GM12878 (cell line): ENCODE measurements around a stretch of chr5.

DNA sequence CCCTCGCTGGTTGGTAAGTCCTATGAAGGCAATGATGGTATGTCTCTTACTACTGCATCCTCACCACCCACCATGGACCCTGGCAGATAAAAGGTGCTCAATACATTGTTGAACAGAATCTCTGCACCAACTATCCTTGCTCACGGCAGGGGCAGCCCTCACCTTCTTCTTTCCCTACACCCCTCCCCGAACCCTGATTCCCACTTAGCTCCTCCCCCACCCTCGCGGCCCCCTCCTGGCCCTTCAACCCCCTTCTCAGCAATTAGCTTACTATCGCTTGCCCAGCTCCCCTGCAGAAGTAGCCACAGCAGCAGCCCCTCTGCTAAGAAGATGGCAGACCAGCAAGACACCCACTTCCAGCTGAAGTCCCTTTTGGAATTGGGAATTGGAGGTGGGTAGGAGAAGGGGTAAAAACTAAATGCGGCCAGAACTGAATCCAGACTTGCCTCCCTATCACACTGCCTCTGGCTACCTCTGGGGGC, 2.9 kb downstream of the PCDH1 start:
- RAMPAGE, long total RNA = no peak
- RRBS, 2 experiments = no CpG with 5 or more reads among the region's 7 CpGs
CAGE:
- cytosol, long polyA minus RNA = no peak
- cytosol, long polyA plus RNA = no peak
- long polyA plus RNA = no peak
- nucleolus, long total RNA = no peak
- nucleus, long polyA plus RNA = no peak
- nucleus, long total RNA = no peak

- RAMPAGE, long total RNA = no peak
- RRBS, 2 experiments = 2 to 3% methylated on average over 9 of the region's 77 CpGs
CAGE:
- cytosol, long polyA minus RNA = no peak
- cytosol, long polyA plus RNA = no peak
- long polyA plus RNA = no peak
- nucleolus, long total RNA = no peak
- nucleus, long polyA plus RNA = no peak
- nucleus, long total RNA = no peak
Measured at GRCh38 chr5:141875778-141876785, 2.1 kb downstream of the PCDH1 start.

DNA sequence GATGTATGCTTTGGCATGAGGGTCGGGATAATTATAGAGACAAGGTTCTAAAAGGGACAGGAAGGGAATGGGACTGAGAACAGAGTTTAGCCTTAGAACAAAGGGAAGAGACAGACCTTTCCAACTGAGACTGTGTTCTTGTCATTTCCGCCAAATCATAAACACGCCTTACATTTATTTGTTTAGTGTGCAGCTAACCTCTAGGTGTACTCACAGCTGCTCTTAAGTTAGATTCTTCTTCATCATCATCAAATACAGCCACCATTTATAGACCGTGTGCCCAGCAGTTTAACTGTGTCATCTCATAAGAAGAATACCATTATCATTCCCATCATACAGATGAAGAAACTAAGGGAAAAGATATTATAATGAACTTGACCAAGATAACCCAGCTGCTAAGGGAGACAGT, 5.9 kb upstream of the DELE1 start:
- RAMPAGE, long total RNA = no peak
- RRBS, 2 experiments = no CpG with 5 or more reads among the region's 4 CpGs
CAGE:
- cytosol, long polyA minus RNA = no peak
- cytosol, long polyA plus RNA = no peak
- long polyA plus RNA = no peak
- nucleolus, long total RNA = no peak
- nucleus, long polyA plus RNA = no peak
- nucleus, long total RNA = no peak

DNA sequence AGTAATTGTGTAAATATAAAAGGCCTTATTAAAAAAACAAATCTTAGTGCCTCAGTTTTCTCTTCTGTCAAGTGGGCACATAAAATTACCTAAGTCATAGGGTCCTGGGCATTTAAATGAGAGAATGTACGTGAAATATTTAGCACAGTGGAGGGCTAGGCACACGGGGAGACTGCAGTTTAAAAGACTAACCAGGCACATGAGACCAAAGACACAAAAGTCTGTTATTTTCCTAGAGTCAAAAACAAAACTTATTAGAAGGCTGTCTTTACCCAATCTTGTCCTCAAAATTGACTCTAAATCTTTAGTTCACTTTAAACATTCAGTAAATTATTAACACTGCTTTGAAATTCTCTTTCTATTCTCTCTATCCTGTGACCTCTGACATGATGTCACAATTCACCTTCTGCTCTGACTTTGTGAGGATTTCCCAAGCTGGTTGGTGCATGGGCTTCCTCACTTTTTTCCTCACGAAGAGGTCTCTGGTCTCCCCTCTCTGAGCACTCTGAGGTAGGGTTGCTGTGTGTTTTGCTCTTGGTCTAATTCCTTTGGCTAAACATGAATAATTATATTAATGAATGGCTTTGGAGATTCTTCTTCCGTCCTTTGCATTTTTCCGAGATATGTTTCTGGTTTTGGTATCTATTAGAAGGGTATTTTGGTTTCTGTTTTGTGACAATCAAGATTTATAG, 2.4 kb upstream of the RNF14 start:
- RAMPAGE, long total RNA = no peak
- RRBS, 2 experiments = no CpG with 5 or more reads among the region's 5 CpGs
CAGE:
- cytosol, long polyA minus RNA = no peak
- cytosol, long polyA plus RNA = no peak
- long polyA plus RNA = no peak
- nucleolus, long total RNA = no peak
- nucleus, long polyA plus RNA = no peak
- nucleus, long total RNA = no peak

- RAMPAGE, long total RNA = no peak
- RRBS, 2 experiments = no CpG with 5 or more reads among the region's 7 CpGs
CAGE:
- cytosol, long polyA minus RNA = no peak
- cytosol, long polyA plus RNA = no peak
- long polyA plus RNA = no peak
- nucleolus, long total RNA = no peak
- nucleus, long polyA plus RNA = no peak
- nucleus, long total RNA = no peak
Measured at GRCh38 chr5:142015714-142016691, 3.2 kb upstream of the GNPDA1 start.

GRCh38 chr5:142088073-142088684, 20.4 kb upstream of the NDFIP1 start:
- RAMPAGE, long total RNA = no peak
- RRBS, 2 experiments = no CpG with 5 or more reads among the region's 11 CpGs
CAGE:
- cytosol, long polyA minus RNA = no peak
- cytosol, long polyA plus RNA = no peak
- long polyA plus RNA = no peak
- nucleolus, long total RNA = no peak
- nucleus, long polyA plus RNA = no peak
- nucleus, long total RNA = no peak

- RAMPAGE, long total RNA = no peak
- RRBS, 2 experiments = no CpG with 5 or more reads among the region's 4 CpGs
CAGE:
- cytosol, long polyA minus RNA = no peak
- cytosol, long polyA plus RNA = no peak
- long polyA plus RNA = no peak
- nucleolus, long total RNA = no peak
- nucleus, long polyA plus RNA = no peak
- nucleus, long total RNA = no peak
Measured at GRCh38 chr5:142132557-142133324, 24.2 kb downstream of the NDFIP1 start.

GRCh38 chr5:142376472-142376833, 51.6 kb upstream of the SPRY4 start:
- RAMPAGE, long total RNA = no peak
- RRBS, 2 experiments = no CpG with 5 or more reads among the region's 11 CpGs
CAGE:
- cytosol, long polyA minus RNA = no peak
- cytosol, long polyA plus RNA = no peak
- long polyA plus RNA = no peak
- nucleolus, long total RNA = no peak
- nucleus, long polyA plus RNA = no peak
- nucleus, long total RNA = no peak

DNA sequence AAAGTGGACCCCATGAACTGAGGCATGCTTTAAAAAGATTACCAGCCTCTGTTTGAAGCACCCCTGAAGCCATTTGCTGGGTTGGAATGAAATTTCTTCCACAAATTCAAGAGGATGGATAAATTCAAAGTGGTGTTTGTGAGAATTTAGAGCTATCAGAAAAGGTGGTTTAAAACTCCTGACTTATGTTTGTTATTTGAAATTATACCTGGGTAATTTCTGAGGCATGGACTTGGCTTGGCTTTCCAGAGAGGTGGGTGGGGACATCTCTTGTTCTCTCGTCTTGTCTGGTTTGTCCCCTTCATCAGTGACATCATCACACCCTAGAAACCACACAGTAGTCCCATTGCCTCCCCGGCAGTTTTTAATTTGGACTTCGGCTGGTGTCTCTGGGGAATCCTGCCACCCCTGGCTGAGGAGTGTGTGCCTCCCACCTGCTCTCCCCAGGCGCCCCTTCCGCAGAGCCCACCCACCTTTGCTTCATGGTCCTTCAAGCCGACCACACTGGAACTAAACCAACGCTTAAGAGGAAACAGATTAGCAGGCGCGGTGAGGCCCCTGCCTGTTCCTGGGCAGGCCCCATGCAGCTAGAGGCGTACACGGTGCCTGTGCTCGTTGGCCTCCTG, 107.4 kb upstream of the SPRY4 start:
- RAMPAGE, long total RNA = no peak
- RRBS, 2 experiments = no CpG with 5 or more reads among the region's 12 CpGs
CAGE:
- cytosol, long polyA minus RNA = no peak
- cytosol, long polyA plus RNA = no peak
- long polyA plus RNA = no peak
- nucleolus, long total RNA = no peak
- nucleus, long polyA plus RNA = no peak
- nucleus, long total RNA = no peak

DNA sequence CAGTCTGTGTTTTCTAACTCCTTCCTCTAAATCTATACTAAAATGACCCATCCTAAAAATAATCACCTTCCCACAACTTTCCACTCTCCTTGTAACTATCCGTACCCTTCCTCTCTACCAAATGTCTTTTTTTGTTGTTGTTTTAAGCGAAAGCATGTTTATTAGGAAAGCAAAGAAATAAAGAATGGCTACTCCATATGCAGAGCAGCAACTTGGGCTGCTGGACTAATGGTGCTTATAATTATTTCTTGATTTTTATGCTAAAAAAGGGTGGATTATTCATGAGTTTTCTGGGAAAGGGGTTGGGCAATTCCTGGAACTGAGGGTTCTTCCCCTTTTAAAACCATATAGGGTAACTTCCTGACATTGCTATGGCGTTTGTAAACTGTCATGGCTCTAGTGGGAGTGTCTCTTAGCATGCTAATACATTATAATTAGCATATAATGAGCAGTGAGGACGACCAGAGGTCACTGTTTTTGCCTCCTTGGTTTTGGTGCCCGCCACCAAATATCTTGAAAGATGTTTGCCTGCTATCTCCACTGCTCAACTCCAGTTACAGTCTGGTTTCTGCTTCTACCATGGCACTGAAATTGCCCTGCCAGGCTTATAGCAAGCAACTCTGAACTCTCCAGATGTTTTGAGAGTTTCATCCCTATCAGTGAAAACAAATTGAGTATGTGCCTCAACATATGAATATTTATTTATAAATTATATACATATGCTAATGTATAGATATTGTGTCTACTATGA, 121.9 kb upstream of the SPRY4 start:
- RAMPAGE, long total RNA = no peak
- RRBS, 2 experiments = no CpG with 5 or more reads among the region's 5 CpGs
CAGE:
- cytosol, long polyA minus RNA = no peak
- cytosol, long polyA plus RNA = no peak
- long polyA plus RNA = no peak
- nucleolus, long total RNA = no peak
- nucleus, long polyA plus RNA = no peak
- nucleus, long total RNA = no peak

DNA sequence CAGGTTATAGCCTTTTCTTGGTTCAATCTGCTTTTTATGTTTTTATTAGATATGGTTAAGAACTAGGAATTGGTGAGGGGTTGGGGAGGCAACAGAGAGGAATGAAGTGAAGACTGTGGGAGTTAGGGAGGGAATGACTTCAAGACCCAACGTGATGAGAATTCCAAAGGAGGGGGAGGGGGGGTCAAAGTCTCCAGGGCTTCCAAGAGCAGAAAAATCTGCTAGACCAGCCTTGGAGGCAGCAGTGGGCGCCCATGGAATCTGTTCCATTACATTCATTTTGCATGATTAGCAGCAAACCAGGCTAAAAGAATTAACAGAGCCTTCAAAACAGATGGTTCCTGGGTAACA, 95.2 kb downstream of the FGF1 start:
- RAMPAGE, long total RNA = no peak
- RRBS, 2 experiments = no CpG with 5 or more reads among the region's 2 CpGs
CAGE:
- cytosol, long polyA minus RNA = no peak
- cytosol, long polyA plus RNA = no peak
- long polyA plus RNA = no peak
- nucleolus, long total RNA = no peak
- nucleus, long polyA plus RNA = no peak
- nucleus, long total RNA = no peak

DNA sequence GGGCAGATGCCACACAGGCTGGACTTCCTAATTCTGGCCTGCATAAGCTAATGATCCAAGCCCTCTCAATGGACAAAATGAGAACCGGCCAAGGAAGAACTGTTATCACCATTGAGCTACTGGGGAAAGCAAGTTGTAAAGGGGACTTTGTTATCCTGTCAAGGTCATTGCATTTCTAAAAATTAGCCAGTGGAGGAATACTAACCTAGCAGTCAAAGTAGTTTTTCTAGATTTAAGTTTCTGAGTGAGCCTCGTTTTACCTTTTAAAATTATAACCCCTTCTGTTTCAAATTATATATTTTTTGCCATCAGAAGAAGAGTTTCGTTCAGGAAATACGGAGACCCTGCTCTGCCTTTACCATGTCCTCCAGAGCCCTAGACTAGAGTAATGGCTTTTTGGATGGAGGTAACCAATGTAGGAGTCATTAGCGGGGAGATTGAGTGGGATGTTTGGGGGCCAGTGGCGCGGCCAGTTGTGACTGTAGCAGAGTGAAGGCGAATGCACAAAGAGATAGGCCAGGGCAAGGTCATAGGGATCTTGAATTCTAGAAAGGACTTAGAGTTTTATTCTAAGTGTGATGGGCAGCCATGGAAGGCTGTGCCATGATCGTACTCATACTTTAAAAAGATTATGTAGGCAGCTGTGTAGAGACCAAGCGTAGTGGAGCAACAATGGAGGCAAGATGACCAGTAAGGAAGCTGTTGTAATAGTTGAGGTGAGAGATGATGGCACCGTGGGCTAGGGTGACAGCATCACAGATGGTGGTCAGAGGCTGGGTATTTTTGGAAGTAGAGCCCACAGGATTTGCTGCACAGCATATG, 7.3 kb downstream of the ARHGAP26 start:
- RAMPAGE, long total RNA = no peak
- RRBS, 2 experiments = no CpG with 5 or more reads among the region's 11 CpGs
CAGE:
- cytosol, long polyA minus RNA = no peak
- cytosol, long polyA plus RNA = no peak
- long polyA plus RNA = no peak
- nucleolus, long total RNA = no peak
- nucleus, long polyA plus RNA = no peak
- nucleus, long total RNA = no peak

- RAMPAGE, long total RNA = no peak
- RRBS, 2 experiments = no CpG with 5 or more reads among the region's 21 CpGs
CAGE:
- cytosol, long polyA minus RNA = no peak
- cytosol, long polyA plus RNA = no peak
- long polyA plus RNA = no peak
- nucleolus, long total RNA = no peak
- nucleus, long polyA plus RNA = no peak
- nucleus, long total RNA = no peak
Measured at GRCh38 chr5:143229515-143230848, 173.5 kb downstream of the NR3C1 start.

DNA sequence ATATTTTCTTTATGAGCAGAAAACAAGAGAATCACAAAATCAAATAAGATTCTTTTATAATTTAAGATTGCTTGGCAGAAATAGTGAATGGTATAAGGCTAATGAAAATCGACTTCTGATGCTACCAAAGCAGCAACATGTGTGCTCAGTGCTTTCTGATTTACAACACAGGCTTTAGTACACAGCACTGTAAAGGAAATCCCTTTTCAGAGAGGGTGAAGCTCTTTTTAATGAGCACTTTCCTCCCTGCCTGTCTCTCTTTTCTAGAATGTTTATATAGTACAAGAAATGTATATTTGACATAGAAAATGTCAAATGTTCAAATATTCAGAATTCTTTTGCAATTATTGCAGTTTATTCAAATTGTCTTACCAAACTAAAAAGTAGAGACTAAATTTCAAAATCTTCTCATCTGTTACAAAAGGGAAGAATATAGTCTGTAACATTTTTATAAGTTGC, 56.6 kb downstream of the NR3C1 start:
- RAMPAGE, long total RNA = no peak
- RRBS, 2 experiments = no CpG with 5 or more reads among the region's 1 CpG
CAGE:
- cytosol, long polyA minus RNA = no peak
- cytosol, long polyA plus RNA = no peak
- long polyA plus RNA = no peak
- nucleolus, long total RNA = no peak
- nucleus, long polyA plus RNA = no peak
- nucleus, long total RNA = no peak

DNA sequence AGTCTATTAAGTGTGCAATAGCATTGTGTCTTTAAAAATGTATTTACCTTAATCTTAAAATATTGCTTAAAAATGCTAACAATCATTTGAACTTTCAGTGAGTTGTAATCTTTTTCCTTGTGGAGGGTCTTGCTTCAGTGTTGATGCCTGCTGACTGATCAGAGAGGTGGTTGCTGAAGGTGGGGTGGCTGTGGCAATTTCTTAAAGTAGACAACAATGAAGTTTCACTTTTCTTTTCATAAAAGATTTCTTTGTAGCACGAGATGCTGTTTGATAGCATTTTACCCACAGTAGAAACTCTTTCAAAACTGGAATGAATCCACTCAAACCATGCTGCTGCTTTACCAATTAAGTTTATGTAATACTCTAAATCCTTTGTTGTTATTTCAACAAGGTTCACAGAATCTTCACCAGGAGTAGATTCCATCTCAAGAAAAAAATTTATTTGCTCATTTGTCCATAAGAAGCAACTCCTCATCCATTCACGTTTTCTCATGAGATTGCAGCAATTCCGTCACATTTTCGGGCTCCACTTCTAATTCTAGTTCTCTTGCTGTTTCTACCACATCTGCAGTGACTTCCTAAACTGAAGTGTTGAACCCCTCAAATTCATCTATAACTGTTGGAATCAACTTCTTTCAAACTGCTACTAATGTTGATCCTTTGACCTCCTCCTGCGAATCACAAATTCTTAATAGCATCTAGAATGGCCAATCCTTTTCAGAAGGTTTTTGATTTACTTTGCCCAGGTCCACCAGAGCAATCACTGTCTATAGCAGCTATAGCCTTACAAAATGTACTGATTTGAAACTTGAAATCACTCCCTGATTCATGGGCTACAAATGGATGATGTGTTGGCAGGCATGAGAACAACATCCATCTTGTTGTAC, 50.6 kb downstream of the NR3C1 start:
- RAMPAGE, long total RNA = no peak
- RRBS, 2 experiments = no CpG with 5 or more reads among the region's 5 CpGs
CAGE:
- cytosol, long polyA minus RNA = no peak
- cytosol, long polyA plus RNA = no peak
- long polyA plus RNA = no peak
- nucleolus, long total RNA = no peak
- nucleus, long polyA plus RNA = no peak
- nucleus, long total RNA = no peak

- RAMPAGE, long total RNA = no peak
- RRBS, 2 experiments = under 1 to 2% methylated on average over 26 of the region's 55 CpGs
CAGE:
- cytosol, long polyA minus RNA = no peak
- cytosol, long polyA plus RNA = start-site peak on the minus strand at chr5:143404409-143404506, 332 and 197 reads in 2 replicates
- long polyA plus RNA = start-site peak on the minus strand at chr5:143404411-143404465, 161 and 105 reads in 2 replicates
- nucleolus, long total RNA = no peak
- nucleus, long polyA plus RNA = start-site peak on the minus strand at chr5:143404419-143404510, 707 and 250 reads in 2 replicates
- nucleus, long total RNA = no peak
Measured at GRCh38 chr5:143404179-143404642, 725 bp upstream of the NR3C1 start.

GRCh38 chr5:143635044-143635626, 176.8 kb upstream of the HMHB1 start:
- RAMPAGE, long total RNA = no peak
- RRBS, 2 experiments = no CpG with 5 or more reads among the region's 2 CpGs
CAGE:
- cytosol, long polyA minus RNA = no peak
- cytosol, long polyA plus RNA = no peak
- long polyA plus RNA = no peak
- nucleolus, long total RNA = no peak
- nucleus, long polyA plus RNA = no peak
- nucleus, long total RNA = no peak

DNA sequence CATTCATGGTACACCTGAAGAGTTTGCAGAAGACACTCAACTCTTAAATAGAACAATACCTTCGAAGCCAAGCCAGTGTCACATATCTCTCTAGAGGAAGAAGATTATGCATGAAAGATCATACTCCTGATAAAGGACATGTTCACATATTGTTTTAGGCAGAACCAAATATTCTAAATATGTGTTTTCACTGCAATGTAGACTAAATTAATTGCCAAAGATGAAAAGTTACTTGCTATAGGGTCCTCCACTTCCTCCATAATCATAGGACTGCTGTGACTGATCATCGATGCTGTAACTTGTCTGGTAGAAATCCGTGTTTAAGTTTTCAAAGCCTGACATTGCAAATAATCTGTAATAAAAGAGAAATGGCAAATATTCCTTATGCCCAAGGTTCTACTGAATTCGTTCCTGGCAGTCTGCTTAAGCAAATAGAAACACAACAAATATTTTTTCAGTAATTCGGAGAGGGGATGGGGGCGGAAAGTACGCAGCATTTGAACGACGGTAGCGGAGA, 787 bp downstream of the YIPF5 start:
- RAMPAGE, long total RNA = no peak
- RRBS, 2 experiments = no CpG with 5 or more reads among the region's 10 CpGs
CAGE:
- cytosol, long polyA minus RNA = no peak
- cytosol, long polyA plus RNA = no peak
- long polyA plus RNA = no peak
- nucleolus, long total RNA = no peak
- nucleus, long polyA plus RNA = no peak
- nucleus, long total RNA = no peak

DNA sequence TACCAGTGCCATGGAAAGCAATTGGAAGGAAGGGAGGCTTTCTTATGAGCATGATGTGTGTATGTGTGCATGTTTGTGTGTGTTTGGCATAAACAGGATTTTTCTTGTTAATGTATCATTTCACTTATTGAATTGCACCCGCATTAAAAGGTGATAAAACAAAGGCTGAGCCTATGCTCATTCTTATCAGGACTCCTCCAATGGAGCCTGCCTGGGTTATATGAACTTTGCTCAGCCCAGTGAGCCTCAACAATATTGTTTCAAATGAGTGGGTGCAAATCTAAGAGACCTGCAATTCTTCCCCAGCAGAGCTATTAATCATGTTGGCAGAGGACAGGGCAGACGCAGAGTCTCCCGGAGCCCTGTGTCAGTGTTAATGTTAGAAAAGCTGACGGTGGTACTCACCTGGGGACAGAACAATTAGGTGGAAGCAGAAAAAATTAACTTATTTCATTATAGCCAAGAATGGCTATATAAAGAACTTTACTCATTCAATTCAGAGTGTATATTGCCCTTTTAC, 71.6 kb downstream of the SH3RF2 start:
- RAMPAGE, long total RNA = no peak
- RRBS, 2 experiments = no CpG with 5 or more reads among the region's 4 CpGs
CAGE:
- cytosol, long polyA minus RNA = no peak
- cytosol, long polyA plus RNA = no peak
- long polyA plus RNA = no peak
- nucleolus, long total RNA = no peak
- nucleus, long polyA plus RNA = no peak
- nucleus, long total RNA = no peak

- RAMPAGE, long total RNA = no peak
- RRBS, 2 experiments = no CpG with 5 or more reads among the region's 2 CpGs
CAGE:
- cytosol, long polyA minus RNA = no peak
- cytosol, long polyA plus RNA = no peak
- long polyA plus RNA = no peak
- nucleolus, long total RNA = no peak
- nucleus, long polyA plus RNA = no peak
- nucleus, long total RNA = no peak
Measured at GRCh38 chr5:146469553-146470179, 22.5 kb downstream of the TCERG1 start.